ENCODE measurements around a stretch of chr5.

DNA sequence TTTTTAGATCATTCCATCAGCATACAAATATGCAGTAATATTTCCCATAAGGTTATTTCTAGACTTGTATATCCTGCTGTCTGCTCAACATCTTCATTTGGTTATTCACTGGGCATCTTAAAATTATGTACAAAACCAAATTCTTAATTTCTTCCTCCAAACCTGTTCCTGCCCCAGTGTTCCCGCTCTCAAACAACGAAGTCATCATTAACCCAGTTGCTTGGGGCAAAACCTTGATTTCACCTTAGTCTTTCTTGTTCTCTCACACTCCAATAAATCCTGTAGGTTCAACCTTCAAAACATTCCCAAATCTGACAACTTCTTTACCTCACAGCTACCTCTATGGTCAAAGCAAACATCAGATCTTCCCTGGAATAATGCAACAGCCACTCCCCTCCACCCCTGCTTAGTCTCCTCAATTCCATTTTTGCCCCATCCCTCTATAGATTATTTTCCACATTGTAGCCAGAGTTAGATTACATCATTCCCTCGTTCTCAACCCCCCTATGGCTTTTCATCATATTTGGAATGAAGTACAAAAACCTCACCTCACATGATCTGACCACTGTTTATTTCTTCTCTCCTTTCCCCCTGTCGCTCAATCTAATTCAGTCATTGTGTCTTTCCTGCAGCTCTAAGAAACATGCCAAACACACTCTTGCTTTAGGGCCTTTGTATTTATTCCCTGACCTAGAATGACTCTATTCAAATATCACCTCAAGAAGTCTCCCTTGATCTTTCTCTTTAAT is 22.4 kb upstream of the HK3 start:
- PRO-cap, result no peak

- PRO-cap, result no peak
Observed at GRCh38 chr5:176936502-176937062, 37.4 kb upstream of the HK3 start.

DNA sequence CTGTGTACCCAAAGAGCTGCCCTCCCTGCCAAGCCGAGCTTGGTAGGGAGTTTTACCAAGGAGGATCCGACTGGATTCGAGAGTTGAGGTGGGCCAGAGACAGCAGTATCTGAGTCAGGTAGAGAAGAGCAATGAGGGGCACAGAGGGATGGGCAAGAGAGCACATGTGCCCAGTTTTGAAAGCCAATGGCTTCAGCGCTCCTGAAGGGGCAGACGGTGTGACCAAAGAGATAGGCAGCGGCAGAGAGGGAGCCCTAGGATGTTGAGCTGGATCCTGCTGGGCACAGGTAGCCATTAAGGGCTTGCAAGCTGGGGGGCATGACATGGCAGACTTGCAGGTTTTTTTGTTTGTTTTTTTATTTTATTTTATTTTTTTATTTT is 956 bp downstream of the FGFR4 start:
- PRO-cap, result no peak

DNA sequence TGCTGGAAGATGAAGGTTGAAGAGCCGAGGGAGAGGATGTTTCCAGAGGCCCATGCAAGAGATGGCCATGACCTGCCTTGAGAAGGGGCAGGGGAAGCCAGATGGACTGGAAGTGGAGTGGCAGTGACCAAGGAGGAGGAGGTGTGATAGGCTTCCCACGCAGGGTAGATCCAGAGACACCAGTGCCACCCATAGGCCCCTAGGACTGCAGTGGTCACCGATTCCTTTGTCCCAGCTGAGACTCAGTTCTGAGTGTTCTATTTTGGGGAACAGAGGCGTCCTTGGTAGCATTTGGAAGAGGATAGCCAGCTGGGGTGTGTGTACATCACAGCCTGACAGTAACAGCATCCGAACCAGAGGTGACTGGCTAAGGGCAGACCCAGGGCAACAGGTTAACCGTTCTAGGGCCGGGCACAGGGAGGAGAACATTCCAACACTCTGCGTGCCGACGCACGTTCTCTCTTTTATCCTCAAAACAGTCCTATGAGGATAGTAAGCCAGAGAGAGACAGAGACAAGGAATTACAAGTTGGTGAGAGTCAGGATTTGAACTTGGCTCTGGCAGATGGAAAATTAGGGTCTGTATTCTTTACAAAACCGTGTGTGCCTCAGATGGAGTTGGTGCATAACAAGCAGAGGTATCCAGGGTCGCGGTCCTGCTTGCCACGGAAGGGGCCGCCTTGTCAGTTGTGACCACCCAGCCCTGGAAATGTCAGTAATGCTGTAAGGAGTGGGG is 1.8 kb downstream of the FGFR4 start:
- PRO-cap, result no peak

DNA sequence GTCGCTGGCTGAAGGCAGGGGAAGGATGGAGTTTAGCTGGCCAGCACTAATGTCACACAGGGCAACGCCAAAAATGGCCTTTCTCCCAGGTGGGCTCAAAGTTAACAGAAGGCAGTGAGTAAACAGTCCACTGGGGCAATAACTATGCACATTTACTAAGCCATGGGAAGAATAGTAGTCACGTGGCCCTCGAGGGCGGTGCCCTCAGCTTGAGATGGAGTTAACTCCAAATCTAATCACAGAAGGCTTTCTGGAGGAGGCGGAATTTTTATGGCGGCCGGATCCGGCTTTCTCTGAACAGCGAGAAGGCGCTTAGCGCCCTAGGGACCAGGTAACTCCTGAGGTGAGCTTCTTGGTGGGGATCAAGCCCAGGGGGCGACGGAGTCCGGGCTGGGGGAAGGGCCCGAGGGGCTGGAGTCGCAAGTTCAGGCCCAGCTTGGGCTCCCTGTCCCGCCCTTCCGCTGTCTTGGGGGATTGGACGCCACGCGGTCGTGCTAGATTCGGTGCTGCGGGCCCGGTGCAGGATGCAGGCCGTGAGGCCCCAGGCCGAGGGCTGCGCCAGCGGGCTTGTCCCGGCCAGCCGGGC is 1.9 kb upstream of the NSD1 start:
- PRO-cap, result no peak

- PRO-cap, result no peak
Observed at GRCh38 chr5:177144052-177144661, 10.6 kb downstream of the NSD1 start.

GRCh38 chr5:177358352-177358724 is 614 bp downstream of the RGS14 start:
- PRO-cap, result no peak

- PRO-cap, result bidirectional peak, plus-strand start at chr5:177403935, minus-strand start at chr5:177403840
Observed at GRCh38 chr5:177403272-177404272, 3.1 kb upstream of the PFN3 start.

GRCh38 chr5:177433077-177434186 is 7.0 kb downstream of the GRK6 start:
- PRO-cap, result no peak

- PRO-cap, result no peak
Observed at GRCh38 chr5:177440002-177441294, 6.2 kb upstream of the PRR7 start.

DNA sequence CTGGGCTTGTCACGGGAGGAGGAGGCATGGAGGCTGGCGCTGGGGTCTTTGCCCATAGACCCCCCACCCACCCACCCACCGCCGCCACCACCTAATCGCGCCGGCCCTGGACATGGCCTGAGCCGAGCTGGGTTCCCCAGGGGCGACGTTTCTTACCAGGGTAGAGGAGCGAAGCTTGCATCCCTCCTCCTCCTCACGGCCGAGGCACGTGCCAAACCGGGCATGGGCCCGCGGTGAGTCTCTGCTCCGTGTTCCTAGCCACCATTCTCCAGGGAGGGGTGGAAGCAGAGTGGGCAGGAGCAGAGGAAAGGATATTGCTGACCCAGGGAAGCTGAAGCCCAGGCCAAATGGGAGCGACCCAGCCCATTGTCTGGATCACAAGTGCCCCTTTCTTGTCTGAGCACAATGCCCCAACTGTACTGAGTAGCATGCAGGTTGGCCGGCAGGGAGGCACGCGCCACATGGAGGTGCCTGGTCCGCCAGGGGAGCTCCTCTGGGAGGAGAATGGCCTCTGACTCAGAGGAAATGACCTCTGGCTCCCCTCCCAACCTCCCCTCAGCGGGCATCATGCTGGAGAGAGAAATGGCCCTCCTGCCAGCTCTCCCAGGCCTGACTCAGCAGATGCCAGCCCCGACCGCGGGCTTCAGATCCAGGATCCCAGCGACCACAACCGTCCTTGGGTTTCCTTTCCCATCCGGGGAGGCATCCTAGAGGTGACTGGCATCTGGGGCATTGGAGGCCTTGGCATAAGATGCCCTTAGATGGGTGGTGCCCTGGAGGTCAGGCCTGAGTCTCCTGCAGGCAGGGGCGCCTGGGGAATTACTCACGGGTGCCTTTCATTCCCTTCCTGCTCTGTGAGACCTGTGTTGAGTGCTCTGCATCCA is 1.1 kb downstream of the PRR7 start:
- PRO-cap, result no peak

- PRO-cap, result no peak
Observed at GRCh38 chr5:177450828-177451304, 4.3 kb downstream of the PRR7 start.

- PRO-cap, result no peak
Observed at GRCh38 chr5:177454095-177454359, 7.4 kb downstream of the PRR7 start.

- PRO-cap, result bidirectional peak, plus-strand start at chr5:177454739, minus-strand start at chr5:177454528
Observed at GRCh38 chr5:177454606-177454988, 8.0 kb downstream of the PRR7 start.

- PRO-cap, result no peak
Observed at GRCh38 chr5:177469217-177469803, 4.1 kb downstream of the DBN1 start.

- PRO-cap, result no peak
Observed at GRCh38 chr5:177501398-177502086, 4.1 kb upstream of the PDLIM7 start.

- PRO-cap, result no peak
Observed at GRCh38 chr5:177524268-177524907, 7.6 kb upstream of the DDX41 start.

- PRO-cap, result no peak
Observed at GRCh38 chr5:177609406-177610238, 9.7 kb downstream of the B4GALT7 start.

GRCh38 chr5:178077922-178078852 is 35.1 kb upstream of the N4BP3 start:
- PRO-cap, result no peak

DNA sequence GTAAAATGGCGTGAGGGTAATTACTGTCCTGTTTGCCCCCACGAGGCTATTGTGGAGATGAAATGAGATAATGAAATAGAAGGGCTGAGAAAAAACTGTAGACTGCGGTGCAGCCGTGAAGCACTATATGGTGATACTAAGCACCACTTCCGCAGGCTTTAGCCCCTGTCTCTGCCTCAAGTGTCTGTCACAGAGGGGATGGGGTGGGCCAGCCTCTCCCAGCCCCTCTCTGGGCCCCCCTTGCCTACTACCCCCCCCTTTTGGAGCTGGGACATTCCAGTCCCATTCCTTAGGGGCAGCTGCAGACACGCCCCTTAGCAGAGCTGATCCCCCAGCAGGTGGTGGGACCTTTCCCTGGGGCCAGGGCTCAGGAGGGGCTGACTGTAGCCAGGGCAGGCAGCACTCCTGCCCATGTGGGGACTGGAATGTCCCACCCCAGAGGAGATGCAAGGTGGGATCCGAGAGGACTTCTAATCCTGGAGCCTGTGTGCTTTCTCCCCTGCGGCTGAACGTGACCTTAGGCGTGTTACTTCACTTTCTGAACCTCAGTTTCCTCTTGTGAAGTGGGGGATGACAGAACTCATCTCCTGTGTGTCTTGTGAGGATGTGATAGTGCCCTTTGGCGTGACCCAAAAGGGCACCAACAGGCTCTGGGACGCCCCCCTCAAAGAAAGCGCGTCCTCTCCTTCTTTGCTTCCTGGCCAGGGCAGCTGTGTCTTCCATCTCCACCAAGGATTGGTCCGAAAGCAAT is 1.9 kb downstream of the N4BP3 start:
- PRO-cap, result no peak

All from REH cell (cell line).